H4 (cell line): ENCODE measurements around the gene SPDYE6.

DNA sequence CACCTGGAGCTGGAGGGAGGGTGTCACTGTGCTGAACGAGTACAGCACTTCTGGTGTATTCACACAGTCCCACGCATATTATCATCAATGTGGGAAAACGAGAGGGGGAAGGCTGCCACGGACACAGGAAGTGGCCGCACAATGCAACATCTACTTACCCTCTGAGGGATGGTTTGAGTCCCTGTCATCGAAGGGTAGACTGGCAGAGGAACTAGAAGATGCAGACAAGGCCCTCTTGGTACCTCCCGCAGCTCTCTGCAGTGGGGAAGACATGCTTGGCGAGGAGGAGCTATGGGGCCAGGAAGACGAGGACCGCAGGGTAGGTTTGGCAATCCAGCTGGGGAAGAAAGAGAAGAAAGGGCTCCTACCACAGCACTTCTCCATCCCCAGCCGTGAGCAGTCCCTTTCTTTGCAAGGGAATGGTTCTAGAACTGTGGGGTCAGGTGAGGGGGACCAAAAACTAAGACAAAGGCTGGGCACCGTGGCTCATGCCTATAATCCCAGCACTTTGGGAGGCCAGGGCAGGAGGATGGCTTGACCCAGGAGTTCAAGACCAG lies 26.9 kb downstream of the SPDYE6 start:
- RAMPAGE, long total RNA = no peak

- RAMPAGE, long total RNA = no peak
These were observed at the start of gene SPDYE6 for GRCh38 chr7:102356311-102356848. Gene SPDYE6 (minus strand): TSS chr7:102356444.

- RAMPAGE, long total RNA = no peak
These were observed 4.6 kb downstream of the RASA4B start for GRCh38 chr7:102512822-102513528.

DNA sequence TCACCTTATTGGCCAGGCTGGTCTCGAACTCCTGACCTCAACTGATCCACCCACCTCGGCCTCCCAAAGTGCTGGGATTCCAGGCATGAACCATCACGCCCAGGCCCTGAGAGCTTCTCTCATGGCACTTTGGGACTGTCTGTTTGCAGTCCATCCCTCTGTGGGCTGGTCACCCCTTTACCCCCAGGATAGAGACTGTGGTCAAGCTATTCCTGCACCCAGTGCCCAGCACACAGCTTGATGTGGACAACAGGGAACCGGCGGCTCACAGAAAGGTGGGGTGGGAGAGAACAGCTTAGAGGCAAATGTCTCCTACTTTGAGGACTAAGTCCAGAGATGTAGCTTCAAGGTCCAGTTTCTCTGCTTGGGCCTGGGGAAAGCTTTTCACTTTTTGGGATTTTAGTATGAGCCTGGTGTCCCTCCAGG lies 10.3 kb upstream of the RASA4B start:
- RAMPAGE, long total RNA = no peak

- RAMPAGE, long total RNA = no peak
These were observed 51.0 kb downstream of the FAM185A start for GRCh38 chr7:102799508-102800458.

DNA sequence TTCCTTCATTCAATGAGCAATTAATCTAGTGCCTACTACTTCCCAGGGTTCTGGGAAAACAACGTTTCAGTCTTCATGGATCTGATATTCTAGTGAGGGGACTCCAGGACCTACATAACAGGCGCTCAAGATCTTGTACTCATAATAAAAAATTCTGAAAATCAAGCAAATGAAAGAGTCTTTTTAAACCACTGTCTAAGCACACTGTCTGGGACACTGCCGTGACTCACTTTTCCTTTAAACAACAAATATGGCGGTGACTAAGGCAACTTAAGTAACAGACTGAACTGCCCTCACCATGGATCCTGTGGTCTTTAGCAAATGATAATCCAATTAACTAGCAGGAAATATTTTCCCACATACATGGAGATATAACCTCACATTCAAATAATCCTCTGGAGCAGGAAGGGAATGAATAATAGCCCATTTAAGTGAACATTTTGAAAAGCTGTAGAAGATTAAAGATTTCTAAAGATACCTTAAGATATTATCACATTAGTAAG lies 40.4 kb upstream of the LRRC17 start:
- RAMPAGE, long total RNA = no peak

- RAMPAGE, long total RNA = no peak
These were observed 37.2 kb upstream of the ARMC10 start for GRCh38 chr7:103037682-103038101.

GRCh38 chr7:103151937-103152341 lies 3.0 kb upstream of the NAPEPLD start:
- RAMPAGE, long total RNA = no peak

DNA sequence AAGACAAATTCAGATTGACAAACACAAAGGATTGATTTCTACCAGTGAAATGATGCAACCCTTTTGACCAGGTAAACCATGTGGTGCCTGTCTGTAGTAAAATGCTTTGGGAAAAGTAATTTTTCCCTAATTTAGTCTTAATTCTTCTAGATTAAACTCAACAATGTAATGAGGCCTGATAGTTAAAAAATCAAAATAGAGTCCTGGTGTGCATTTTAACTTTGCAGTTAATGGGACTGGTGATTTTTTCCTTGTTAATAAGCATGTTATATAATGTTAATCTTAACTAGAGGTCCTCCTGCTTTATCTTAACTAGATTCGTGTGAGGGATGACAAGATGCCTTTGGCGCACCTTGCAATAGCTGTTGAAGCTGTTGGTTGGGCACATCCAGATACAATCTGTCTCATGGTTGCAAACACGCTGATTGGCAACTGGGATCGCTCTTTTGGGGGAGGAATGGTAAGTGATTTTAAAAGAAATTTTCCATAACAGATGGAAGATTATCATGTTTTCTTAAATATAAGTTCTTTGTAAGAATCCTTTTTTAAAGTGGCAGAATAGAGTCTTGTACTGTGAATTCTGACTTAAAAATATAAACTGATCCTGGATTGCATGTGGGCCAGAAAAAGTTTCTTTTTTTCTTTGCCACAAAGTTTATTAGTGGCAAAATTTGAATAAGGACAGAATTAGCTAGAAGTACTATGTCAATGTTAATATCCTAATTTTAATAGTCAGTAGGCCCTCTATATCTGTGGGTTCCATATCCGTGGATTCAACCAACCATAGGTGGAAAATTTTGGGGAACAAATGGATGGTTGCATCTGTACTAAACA lies 11.6 kb downstream of the PMPCB start:
- RAMPAGE, long total RNA = no peak

GRCh38 chr7:103379493-103380229 lies 32.2 kb downstream of the PSMC2 start:
- RAMPAGE, long total RNA = no peak

GRCh38 chr7:103905648-103906132 lies 83.8 kb downstream of the RELN start:
- RAMPAGE, long total RNA = no peak

GRCh38 chr7:104563436-104563977 lies 235.1 kb downstream of the LHFPL3 start:
- RAMPAGE, long total RNA = no peak

DNA sequence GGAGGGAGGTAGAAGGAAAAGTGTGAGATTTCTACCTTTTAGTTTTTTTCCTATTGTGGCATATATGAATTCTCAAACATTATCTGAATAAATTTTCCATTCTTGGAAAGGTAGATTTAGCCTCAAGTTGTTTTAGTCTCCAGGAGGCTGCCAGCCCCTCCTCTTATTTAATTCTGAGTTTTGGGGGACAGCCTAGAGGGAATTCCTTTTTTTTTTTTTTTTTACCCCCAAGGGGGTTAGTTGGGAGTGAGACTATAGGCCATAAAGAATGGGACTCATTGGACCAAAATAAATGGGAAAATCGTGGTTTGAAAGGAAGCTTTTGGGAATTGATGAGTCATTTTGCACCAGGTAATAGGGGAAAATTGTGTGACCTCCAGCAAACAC lies 341.5 kb downstream of the LHFPL3 start:
- RAMPAGE, long total RNA = no peak

DNA sequence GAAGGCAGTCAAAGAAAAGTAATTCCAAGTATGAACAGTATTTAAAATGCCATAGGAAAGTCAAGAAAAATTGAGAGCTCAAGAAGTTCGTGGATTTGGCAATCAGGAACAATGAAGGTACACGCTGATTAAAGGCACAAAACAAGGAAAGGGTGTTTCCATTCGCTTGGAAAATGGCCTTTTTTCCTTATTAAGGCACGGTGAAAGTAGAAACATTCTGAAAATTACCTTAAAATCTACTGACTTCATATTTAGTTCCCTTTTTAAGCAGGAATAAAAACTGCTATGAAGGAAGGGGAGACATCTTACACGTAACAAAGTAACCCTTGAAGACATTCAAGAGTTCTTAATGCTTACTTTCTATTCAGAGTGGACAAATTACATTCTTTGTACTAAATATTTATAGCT lies 3.2 kb upstream of the KMT2E start:
- RAMPAGE, long total RNA = no peak

GRCh38 chr7:105078067-105078518 lies 64.1 kb downstream of the KMT2E start:
- RAMPAGE, long total RNA = no peak

- RAMPAGE, long total RNA = no peak
These were observed 121.5 kb downstream of the SRPK2 start for GRCh38 chr7:105267220-105267692.

DNA sequence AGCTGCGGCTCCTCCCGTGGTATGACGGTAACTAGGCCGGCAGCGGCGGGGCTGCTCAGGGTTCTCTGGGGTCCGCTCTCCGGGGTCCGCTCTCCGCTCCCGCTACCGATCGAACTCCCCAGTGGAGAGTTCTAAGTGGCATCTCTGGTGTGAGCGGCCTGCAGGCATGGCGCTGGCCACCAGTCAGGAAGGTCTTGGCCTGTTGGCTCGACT lies 1.9 kb upstream of the EFCAB10 start:
- RAMPAGE, long total RNA = no peak

- RAMPAGE, long total RNA = no peak
These were observed 57.7 kb upstream of the EFCAB10 start for GRCh38 chr7:105638816-105639663.

DNA sequence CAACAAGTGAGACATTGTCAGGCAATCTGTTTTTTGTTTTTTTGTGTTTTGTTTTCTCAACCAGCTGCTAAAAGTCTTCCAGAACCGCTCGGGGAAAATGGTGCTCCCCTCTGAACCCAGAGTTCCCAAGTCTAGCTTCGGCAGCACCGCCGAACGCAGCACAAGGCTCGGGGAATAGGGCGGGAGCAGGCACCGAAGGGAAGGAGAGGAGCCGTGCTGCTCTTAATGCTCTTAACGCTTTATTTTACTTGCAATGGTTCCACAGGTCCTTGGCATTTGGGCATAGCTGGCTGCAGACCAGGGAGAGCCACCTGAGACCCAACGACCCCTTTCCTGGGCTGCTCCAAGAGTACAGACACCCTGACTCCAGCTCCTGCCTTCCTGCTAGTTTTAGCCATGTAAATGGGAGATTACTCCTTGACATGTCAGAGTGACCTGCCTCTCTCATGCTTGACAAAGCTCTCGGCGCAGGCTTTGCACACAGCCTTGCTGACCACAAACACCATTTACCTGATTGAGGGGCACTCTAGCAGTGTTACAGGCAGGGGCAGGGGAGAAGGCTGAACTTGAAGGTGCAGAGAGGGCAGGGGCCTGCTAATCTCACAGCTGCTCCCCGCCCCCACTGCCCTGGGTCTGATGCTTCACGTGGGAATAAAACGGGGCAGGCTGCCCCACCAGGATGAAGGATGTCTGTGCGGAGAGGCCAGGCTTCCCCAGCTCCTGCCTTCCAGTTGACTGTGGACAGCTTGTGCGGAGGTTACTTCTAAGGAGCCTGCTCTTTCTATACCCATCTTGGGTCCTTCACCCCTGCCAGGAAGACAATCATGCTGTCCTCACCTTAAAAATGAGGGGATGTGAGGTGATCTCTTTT lies 58.6 kb upstream of the EFCAB10 start:
- RAMPAGE, long total RNA = no peak

GRCh38 chr7:105808953-105809577 lies 67.3 kb downstream of the ATXN7L1 start:
- RAMPAGE, long total RNA = no peak